Aorta (tissue), 1 donor: ENCODE measurements around the genes NUDT15 and MLNR.

DNA sequence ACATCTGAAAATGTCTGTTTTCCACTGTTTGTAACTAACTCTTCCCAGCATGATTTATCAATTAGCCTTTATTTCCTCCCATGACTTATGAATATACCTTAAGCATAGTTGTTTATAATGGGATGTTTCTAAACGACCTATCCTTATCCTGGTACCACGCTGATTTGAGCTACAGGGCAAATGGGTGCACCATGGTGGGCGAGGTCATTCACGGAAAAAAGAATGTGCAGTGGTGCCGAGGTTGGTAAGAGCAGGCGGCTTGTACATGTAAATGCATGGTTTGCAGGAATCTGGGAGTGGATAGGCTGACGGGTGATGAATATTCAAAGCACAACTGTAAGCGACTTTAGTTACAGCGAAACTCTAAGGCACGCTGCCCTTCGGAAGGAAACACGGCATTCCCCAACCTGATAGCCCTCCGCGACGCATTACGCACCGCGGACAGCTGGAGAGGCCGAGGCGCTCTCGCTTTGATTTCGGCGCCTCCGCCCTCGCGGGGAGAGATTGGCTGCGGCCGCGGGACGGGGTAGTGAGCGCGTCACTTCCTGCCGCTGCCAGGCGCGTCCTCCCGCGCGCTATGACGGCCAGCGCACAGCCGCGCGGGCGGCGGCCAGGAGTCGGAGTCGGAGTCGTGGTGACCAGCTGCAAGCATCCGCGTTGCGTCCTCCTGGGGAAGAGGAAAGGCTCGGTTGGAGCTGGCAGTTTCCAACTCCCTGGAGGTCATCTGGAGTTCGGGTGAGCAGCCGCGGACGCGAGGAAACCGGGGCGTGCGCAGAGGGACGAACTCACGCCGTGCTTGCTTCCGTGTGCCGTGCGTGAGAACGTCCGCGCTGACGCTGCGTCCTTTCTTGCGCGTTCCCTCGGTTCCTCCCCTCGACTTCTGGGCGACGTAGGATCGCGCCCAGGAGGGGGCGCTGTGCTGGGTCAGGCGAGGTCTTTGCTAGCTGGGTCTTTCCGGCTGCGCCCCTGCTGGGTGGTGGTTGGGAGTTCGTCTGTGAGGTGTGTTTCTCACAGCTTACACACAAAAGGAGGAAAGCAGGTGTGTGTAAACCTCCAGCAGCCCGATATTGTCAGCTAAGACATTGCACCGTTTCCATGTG, at the start of gene NUDT15:
Gene NUDT15, plus strand, starts transcription at position 557 of the 1,100 bp plus-strand sequence.
- PRO-cap, result unidirectional peak, plus-strand start at position 557 of the sequence; unidirectional peak, plus-strand start at position 594 of the sequence

GRCh38 chr13:48252007-48252724, 19.2 kb downstream of the ITM2B start:
- PRO-cap, result no peak

DNA sequence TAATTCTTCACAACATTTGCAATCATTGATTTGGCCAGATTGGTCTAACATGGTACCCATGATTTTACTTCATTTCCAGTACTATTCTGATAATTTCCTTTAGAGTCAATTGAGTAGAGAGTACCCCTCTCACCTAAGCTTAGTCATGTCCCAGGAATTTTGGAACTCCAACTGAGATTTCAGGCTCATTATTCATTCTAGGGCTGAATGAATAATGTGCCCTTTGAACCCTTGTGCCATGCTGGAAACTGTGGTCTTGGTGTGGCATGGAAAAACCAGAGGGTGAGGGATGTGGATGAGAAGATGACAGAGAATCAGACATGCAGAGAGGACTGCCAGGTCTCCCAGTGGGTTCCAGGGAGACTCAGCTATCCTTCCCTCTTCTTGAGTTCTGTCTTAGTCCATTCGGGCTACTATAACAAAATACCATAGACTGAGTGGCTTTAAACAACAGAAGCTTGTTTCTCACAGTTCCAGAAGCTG, 30.2 kb downstream of the ITM2B start:
- PRO-cap, result no peak

DNA sequence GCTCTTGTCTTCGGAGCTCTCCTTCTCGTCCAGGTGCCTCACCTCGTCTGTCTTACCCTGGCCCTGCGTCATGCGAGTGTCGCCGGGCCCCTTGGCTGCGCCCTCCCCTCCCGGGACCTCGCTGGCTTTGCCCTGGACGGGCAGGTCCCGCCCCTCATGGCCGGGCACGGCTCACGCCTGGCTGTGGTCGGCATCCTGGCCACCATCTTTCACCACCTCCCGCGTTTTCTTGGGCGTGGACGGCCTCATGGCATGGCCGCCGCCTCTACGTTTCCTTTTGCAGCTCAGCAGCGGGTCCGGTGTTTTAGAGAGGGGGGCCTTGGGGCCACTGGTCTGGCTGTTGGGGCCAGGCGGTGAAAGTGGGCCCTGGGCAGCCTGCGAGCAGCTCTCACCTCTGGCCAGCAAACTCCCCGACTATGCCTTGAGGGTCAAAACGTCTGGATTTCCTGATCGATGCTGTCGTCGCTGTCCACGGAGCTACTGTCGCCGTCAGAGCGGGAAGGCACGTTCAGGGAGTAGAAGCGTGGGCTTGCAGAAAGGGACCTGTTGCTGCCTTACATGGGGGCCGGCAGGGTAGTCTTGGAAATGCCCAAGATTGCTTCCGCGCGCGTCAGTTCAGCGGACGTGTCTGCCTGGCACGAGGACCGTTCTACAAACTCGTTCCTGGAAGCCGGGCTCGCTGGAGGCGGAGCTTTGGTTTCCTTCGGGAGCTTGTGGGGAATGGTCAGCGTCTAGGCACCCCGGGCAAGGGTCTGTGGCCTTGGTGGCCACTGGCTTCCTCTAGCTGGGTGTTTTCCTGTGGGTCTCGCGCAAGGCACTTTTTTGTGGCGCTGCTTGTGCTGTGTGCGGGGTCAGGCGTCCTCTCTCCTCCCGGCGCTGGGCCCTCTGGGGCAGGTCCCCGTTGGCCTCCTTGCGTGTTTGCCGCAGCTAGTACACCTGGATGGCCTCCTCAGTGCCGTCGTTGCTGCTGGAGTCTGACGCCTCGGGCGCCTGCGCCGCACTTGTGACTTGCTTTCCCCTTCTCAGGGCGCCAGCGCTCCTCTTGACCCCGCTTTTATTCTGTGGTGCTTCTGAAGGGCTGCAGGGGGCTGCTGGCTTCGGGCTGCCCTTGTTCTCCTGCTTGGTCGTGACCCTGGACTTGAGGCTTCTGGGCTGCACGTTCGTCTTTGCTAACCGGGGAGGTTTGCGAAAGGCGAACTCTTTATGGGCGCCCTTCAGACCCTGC, 15.3 kb downstream of the RB1 start:
- PRO-cap, result bidirectional peak, plus-strand start at position 820 of the sequence, minus-strand start at position 630 of the sequence

DNA sequence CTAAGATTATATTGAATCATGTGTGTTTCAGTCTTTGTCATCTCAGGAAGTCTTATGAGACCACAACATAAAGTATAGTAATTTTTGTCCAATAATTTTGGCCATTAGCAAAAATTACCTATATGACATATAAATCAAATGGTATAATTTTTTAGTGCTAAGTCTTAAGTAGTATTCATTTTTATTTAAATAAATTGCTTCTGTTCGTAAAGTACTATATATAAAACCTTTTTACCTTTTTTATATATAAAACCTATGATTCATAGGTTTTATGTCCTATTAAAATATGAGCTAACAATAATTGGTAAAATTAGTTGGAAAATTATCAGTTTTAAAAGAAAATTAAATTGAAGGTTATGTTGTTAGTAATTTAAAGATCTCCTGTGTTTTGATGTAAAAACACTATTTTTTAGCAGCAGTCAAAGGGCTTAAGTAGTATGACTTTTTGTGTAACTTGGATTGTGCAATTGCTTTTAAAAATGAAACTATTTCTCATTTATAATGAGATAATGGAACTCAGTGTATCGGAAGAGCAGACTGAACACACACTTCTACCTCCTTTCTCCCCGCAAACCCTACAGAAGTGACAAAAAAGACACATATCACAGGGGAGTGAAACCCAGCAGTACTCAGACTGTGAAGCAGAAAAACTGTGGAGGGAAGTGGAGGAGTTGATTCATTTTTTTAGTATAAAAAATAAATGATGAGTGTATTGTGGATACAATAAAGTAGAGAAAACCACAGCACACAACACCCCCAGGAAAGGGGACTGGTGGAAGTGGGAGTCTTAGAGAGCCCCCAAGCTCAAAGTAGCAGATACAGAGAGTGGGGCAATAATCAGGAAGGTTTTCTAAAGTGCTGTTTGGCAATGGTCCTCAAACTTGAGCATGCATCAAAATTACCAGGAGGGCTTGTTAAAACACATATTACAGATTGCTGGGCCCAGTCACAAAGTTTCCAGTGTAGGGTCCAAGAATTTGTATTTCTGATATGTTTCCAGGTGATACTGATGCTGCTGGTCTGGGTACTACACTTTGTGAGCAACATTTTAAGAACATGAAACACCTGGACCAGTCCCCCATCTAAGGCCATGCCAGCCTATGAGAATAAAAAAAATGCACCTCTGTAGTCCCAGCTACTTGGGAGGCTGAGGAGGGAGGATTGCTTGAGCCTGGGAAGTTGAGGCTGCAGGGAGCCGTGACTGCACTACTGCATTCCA, 9.8 kb downstream of the LPAR6 start:
- PRO-cap, result unidirectional peak, plus-strand start at position 519 of the sequence

DNA sequence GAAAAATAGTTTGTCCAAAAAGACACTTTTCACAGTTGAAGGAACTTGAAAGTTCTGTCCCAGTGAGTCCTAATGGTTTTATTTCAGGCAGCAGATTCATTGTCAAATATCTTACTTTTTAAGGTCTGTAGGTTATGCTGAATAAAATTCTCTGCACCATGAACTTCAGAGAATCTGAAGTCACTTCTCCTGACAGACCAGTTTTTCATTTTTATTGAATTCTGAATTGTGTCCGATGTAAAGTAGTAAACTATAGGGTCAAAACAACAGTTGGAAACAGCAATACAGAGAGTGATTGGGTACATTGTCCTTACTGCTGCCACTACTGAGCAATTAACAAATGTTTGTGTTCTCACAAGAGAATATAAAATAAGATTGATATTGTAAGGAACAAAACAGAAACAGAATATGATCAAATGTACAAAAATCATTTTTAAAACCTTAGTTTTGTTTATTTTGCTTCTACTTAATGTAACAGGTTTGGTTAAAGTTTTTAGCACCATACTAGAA, 1.6 kb downstream of the LPAR6 start:
- PRO-cap, result no peak

GRCh38 chr13:48416993-48417397, 4.1 kb upstream of the LPAR6 start:
- PRO-cap, result no peak

DNA sequence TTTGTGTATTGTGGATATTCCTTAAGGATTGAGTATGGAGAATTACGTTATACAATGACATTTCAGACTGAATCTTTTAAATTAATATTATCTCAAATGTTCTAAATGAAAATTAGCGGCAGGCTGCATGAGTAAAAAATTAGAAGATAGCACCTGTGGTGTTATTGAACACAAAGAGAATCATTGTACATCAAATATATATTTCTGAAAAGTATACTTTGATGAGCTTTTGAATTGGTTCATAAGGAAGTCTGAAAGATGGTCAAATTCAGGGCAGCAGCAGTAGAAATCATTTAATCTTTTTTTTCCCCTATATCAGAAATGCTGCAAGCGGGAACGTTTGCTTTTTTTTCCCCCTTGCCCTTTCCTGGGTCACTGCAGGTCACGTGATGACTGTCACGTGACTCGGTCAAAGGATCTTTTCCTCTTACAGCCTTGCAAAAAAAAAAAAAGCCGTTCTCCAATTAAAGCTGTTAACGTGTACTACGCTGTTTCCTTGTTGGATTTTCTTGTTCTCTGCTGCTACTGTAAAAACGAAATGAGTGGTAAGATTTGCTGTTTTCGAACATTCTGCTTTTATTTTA, 110.2 kb upstream of the MLNR start:
- PRO-cap, result no peak

DNA sequence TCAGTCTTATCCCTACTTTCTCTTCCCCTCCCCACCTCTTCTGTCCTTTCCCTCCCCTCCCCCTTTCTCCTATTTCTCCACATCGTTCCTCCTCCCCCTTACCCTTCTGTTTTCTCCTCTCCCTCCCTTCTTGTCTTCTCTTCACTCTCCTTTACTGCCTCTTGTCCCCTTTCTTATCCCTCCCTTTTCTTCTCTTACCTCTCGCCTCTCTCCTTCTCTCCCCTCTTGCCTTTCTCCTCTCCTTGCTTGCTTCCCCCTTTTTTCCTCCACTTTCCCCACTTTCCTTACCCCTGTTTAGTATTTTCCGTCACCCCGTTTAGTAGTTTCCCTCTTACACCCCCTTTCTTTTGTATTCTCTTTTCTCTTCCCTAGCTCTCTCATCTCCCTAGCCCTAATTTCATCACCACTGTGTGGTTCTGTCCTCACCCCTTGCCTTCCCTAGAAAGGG, 107.1 kb upstream of the MLNR start:
- PRO-cap, result no peak

GRCh38 chr13:49214773-49215439, 5.2 kb upstream of the MLNR start:
- PRO-cap, result no peak

DNA sequence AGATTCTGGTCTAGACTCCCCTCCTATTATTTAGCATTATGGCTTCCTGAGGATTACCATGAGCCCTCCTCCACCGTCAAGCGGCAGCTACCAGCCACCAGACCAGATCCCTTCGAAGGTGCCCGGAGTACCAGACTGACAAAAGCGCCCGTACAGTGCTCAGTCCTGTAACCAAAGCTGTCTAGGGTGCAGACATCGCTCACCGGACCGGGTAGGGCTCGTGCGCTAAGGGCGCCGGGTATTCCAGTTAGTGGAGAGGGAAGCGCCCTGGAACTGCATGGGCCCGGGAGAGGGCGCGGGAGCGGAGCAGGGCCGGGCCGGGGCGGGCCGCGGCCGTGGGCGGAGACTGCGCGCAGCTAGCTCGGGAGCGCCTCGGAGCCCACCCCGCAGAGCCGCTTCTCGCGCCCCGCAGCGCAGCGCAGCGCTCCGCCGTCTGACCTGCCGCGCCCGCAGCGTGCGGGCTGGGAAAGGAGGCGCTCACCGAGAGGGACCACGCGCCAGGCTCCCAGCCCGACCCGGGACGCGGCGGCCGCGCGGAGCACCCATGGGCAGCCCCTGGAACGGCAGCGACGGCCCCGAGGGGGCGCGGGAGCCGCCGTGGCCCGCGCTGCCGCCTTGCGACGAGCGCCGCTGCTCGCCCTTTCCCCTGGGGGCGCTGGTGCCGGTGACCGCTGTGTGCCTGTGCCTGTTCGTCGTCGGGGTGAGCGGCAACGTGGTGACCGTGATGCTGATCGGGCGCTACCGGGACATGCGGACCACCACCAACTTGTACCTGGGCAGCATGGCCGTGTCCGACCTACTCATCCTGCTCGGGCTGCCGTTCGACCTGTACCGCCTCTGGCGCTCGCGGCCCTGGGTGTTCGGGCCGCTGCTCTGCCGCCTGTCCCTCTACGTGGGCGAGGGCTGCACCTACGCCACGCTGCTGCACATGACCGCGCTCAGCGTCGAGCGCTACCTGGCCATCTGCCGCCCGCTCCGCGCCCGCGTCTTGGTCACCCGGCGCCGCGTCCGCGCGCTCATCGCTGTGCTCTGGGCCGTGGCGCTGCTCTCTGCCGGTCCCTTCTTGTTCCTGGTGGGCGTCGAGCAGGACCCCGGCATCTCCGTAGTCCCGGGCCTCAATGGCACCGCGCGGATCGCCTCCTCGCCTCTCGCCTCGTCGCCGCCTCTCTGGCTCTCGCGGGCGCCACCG, at the start of gene MLNR:
Gene MLNR, plus strand, starts transcription at position 545 of the 1,189 bp plus-strand sequence.
- PRO-cap, result no peak

GRCh38 chr13:49299014-49299612, 51.4 kb downstream of the CDADC1 start:
- PRO-cap, result no peak

DNA sequence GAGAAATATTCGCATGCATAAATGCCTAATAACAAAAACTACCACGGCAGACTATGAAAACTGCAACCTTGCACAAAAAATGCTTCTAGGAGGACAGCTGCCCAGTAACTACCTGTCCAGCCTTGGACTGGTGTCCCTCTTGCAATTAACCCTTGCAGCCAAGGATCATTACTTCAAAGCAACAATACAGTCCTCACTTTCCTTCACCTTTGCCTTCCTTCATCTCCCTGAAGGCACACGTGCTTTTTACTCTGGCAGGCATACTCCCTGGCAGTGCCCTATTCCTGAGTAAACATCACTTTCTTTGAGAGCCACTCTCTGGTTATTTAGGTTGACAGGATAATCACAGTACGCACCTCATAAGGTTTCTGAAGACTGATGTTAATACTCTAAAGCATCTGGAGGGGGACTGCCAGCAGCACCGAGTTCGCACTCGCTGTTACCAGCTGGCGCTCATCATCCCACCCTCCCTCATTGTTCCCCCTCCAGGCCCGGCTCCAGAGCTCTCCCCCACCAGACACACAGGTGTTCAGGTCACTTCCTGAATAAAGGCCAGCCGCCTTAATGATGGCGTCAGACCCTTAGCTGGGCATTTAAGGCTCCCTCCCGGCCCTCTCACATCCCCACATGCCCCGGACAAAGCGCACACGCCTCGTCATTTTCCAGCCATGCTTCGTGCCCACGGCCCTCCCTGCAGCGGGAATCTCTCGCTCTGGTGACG, 57.3 kb downstream of the CDADC1 start:
- PRO-cap, result no peak

DNA sequence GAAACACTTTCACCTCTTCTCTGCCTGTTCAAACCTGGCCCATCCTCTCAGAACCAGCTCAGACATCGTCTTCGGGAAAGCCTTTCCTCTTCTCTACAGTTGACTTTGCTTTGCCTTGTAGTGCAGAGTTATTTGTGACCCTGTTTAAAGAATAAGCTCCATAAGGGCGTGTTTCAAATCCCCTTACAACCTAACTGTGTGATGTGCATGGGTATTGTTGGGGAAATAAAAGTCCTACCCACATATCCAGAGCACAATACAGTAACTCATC, 86.7 kb downstream of the CDADC1 start:
- PRO-cap, result no peak

GRCh38 chr13:49539154-49539858, 43.6 kb downstream of the PHF11 start:
- PRO-cap, result no peak

DNA sequence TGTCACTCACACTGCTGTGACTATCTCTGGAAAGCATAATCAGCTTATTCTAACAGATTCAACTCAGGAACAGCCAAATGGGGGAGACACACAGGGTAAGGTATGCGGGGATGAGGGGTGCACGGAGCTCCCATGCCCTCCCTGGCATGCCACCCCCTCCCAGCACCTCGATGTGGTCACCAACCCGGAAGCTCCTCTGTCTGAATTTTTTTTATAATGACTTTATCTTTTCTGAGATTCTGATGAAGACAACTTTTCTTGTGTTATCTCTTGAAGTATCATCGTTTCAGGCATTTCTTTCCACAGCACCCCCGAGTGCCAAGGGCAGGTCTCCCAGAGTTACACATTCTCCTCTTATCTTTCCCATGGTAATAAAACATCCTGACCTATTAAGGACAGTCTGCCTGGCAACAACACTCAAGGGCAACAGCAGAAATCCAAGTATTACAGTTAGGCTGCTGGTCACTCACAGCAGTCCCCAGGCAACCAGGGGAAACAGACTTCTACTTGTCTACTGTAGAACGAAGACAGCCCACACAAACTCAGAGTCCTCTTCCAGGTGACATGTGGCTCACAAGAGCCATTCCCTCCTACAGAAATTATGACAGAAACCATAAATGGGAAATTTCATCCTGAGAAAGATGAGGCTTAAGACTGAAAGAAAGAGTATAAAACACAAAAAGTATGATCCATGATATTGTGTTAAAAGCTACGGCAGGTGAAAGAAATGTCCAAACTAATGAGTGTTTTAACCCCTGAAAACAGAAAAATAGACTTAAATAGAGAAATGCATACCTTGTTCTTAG, 24.4 kb downstream of the RCBTB1 start:
- PRO-cap, result no peak

GRCh38 chr13:49671844-49672593, 19.3 kb downstream of the EBPL start:
- PRO-cap, result no peak

DNA sequence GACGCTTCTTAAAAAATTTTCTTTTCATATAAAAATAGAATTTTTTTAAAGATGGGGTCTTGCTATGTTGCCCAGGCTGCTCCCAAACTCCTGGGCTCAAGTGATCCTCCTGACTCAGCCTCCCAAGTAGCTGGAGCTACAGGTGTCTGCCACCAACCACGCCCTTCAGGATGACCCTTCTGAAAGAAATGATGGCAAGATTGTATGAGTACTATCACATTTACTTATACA, 6.2 kb upstream of the EBPL start:
- PRO-cap, result no peak

DNA sequence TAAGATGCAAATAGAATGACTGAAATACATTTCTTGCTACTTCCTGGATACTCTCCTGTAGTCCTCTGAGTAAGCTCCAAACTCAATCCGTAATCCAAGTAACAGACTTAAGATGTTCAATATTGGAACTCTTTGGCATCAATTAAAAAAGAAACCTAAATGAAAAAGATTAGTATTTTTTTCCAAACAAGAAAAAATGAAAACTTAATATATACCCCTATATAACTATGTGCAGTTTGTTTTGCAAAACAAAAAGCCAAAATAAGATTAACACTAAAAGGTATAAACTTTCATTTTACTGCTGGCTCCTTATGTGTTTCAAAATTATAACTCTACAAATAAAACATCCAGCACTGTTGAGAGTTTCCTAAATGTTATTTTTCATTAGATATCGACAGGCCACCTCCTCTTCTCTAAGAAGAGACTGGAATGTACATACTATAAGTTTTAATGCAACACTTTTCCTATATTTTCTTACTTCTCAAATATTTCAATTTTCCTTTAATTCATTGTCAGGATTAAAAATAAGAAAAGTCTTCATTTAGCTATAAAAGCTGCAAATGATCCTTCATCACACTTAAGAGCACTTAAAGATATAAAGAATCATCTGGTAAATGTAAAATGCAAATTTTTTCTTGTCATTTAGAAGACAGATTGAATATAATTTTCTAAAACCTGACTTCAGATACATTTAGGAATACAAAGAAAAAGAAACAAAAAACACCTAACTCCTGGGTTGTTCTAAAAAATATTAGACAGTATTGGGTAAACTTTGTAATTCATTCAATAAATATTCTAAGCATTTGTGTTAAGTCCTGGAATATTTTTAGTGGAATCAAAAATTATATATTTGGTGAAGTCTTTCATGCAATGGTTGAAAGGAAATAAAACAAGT, 30.1 kb downstream of the KCNRG start:
- PRO-cap, result no peak

DNA sequence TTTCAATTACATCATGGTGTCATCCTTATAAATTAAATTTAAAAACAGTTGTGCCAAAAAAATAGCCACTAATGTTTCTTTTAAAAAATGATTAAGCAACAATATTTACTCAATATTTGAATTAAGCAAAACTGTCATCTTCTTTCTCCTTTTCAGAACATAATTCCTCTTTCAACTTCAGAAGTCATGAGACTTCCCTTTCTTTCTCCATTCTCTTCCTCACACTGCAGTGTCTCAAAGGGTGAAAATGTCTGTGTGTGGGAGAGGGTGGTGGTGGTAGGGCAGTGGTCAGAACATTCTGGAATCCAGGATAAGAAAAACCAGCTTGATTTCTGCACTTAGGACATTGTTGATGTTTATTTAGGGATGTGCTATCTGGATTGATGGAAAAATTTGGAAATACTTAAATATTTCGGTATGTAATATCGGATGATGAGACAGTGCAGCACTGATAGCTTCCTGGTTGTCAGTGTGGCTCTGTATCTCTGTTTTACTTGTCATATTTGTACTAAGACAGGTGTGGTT, 126.4 kb downstream of the KCNRG start:
- PRO-cap, result no peak